ENCODE measurements around the gene RHCE.

DNA sequence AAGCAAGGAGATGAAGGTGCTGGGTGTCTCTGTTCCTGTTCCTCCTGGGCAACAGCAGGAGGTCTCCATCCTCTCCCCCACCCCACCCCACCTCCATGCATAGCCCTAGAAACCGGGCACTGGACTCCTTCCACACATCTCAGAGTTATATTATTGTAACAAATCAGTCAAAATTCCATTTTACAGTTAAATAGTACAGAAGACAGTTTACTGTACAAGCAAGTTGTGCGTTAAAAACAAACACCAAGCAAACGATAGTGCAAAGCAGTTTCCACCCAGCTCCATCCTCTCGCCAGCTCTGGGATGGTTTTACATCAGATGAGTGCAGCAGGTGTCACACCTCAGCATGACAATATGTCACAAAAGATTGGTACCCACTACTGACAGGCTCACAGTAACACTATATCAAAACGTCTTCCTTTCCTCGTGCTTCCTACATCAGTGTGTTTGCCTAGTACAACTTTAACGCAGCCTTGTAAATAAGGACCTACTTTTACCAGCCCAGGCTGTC lies 30.6 kb downstream of the RUNX3 start:
- PRO-cap = no peak

DNA sequence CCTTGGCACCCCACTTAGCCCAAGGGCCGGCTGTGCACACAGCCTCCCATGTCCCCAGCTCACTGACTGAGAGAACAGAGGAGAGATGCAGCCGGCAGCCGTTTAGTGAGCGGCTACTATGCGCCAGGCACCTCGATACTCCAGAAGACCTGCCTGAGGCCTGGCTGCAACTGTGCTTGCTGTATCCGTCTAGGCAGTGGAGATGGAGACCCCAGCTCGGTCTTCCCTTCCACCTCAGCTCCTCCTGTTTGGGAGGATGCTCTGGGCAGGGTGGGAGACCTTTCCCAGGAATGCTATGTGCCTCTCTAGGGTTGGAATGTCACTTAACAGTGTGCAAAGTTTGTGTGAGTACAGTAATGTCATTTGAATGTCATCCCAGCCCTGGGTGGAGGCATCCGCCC lies 23.6 kb downstream of the RUNX3 start:
- PRO-cap = no peak

- PRO-cap = no peak
Observed at GRCh38 chr1:24909540-24910039, 20.5 kb downstream of the RUNX3 start.

DNA sequence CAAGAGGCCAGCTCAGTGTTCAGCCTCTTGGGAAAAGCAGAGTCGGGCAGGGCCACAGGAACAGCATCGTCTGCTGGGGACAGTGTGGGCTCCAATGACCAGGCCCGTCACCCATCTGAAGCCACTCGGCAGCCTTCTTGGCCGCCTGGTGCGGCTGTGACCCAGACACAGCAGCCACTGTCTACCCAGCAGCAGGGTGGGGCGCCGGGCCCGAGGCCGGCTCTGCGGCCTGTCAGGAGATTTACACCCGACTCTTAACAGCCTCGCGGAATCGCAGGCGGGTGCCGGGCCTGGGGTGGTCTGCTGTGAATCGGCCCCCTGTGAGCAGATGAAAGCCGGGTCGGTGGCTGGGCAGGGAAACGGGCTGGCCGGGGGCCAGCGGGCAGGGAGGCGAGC lies 15.9 kb downstream of the RUNX3 start:
- PRO-cap = no peak

- PRO-cap = no peak
Observed at GRCh38 chr1:24919779-24920046, 10.4 kb downstream of the RUNX3 start.

GRCh38 chr1:24923141-24923949 lies 6.7 kb downstream of the RUNX3 start:
- PRO-cap = no peak

DNA sequence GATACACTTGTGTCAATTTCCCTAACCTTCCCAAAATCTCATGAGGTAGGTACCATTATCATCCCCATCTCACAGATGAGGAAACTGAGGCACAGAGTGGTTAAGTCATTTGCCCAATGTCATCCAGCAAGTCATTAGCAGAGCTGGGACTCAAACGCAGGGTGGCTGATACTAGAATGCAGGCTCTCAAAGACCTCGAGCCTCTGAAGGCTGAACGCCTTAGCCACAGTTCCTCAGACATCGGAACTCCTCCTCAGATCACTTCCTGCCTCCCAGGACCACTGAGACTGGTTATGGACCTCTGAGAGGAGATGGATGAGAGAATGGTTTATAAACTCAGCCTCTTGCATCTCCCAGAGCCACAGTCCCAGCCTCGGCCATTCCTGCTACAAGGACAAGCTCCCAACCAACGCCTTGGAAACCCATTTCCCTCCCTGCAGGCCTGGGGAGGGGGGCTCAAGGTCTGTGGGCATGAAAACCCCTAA lies 4.6 kb downstream of the RUNX3 start:
- PRO-cap = no peak

- PRO-cap = unidirectional peak, minus-strand start at chr1:24965006; unidirectional peak, minus-strand start at chr1:24965136; bidirectional peak, plus-strand start at chr1:24965460, minus-strand start at chr1:24965169
Observed at GRCh38 chr1:24964627-24965600, 34.8 kb upstream of the RUNX3 start.

DNA sequence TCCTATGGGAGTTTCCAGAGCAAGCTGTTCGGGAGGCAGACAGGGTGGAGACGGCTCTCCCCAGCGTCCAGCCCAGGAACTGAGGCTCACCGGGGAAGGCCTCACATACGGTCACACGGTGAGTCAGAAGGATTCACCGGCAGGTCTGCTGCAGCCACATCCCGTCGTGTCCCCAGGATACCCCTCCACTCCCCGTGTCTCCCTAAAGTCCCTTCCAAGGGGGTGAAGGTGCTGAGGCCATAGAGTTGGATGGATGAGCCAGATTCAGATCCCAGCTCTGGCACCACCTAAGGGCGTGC lies 40.4 kb upstream of the RUNX3 start:
- PRO-cap = no peak

- PRO-cap = no peak
Observed at GRCh38 chr1:25099167-25100009, 132.9 kb downstream of the SYF2 start.

- PRO-cap = no peak
Observed at GRCh38 chr1:25109607-25110055, 122.7 kb downstream of the SYF2 start.

DNA sequence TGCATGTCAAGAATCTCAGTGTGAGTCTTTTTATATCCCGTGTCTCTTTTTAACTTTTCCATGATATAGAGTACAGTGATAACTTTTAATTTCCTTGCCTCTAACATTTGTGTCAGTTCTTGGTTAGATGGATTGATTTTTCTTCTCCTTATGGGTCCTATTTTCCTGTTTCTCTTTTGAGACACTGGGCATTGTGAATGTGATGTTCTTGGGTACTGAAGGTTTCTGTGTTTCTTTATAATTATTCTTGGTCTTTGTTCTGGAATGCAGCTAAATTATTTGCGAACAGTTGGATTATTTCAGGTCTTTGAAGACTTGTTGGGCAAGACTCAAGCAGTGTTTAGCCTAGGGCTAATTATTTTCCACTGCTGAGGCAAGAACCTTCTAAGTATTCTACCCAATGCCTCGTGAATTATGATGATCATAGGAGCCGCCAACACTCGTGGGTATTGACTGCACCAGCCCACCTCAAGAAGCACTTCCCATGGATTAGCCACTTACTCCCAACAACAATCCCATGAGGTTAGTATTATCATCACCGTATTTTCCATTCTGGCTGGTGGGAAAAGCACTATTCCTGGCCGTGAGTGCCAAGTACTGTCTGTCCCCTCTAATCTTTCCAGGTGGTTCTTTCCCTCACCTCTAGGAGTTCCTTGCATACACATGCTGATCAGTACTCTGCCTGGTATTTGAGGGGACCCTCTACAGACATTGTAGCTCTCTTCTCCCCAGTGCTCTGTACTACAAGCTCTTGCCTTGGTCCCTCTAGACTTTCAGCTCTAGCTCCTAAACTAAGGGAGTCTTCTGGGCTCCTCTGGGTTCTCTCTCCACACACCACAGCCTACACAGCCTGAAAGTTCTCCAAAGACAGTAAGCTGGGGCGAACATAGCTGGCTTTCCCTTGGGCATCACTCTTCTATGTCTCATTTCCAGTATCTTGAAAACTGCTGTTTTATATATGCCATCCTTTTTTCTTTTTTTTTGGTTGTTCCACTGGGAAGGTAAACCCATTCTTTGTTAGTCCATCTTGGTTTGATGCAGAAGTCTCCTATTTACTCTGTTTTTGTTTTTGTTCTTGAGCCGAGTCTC lies 13.2 kb downstream of the SYF2 start:
- PRO-cap = no peak

DNA sequence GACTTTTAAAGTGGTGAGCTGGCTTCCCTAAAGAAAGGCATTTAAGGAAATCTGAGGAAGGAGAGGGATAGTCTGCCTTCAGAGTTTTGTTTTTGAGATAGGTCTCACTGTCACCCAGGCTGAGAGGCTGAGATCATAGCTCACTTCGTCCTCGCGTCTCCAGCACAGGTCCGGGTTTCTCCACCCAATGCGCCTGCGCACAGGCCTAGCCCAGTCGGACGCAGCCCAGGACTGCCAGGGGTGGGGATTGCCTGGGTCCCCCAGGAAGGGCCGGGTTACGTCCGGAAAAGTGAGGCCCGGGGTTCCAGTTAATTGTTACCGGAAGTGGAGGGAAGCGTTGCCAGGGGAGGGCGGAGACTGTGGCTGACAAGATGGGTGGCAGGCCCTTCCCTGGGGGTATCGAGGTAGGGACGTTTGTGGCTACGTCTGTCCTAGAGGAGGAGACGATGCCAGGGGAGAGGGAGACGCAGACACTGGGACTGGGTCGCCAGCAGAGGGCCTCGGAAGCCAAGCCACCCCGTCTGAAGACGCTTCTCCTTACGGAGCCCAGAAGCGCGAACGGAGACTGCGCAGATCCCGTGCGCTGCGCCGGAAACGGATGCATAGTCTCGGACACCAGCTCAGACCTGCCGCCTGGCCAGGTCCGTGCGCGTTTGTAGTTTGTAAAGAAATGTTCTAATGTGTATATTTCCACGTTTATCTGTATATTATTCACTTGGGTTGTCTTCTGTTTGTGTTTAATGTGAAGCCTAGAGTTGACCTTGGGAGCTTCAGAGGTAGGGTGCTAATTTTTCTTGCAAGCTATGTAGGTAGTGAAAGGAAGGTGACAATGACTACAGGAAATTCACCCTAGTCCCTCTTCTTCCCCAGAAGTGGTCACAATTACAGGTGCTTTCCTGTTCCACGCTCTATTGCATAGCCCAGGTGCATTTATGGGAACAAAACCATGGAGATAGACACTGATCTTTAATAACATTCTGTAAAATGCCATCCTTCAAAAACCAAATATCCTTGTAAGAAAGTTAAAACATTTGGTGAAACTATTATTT lies 7.4 kb downstream of the RSRP1 start:
- PRO-cap = bidirectional peak, plus-strand start at position 343 of the sequence, minus-strand start at position 189 of the sequence; bidirectional peak, plus-strand start at position 493 of the sequence, minus-strand start at position 481 of the sequence; bidirectional peak, plus-strand start at position 603 of the sequence, minus-strand start at position 560 of the sequence

GRCh38 chr1:25338744-25339427 lies 752 bp downstream of the TMEM50A start:
- PRO-cap = unidirectional peak, minus-strand start at chr1:25338804; bidirectional peak, plus-strand start at chr1:25339169, minus-strand start at chr1:25338871

GRCh38 chr1:25340329-25340740 lies 2.2 kb downstream of the TMEM50A start:
- PRO-cap = no peak

DNA sequence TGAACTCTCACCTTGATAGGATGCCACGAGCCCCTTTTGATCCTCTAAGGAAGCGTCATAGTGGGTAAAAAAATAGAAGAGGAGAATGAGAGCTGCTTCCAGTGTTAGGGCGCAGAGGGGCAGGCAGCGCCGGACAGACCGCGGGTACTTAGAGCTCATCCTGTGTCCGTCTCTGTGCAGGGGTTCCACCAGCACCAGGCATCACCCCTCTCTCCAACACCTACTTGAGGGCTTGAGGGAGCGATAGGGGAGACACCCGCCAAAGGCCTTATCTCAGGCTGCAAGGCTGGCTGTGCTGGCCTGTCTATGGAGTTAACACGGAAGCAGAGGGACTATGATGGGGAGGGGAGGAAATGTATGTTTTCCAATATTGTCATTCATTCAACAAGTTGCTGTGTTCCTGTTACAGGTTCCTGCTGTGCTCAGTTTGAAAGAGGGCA lies at the start of gene RHCE:
TSS of gene RHCE (minus strand) at position 198 of the 440 bp plus-strand sequence.
- PRO-cap = no peak

DNA sequence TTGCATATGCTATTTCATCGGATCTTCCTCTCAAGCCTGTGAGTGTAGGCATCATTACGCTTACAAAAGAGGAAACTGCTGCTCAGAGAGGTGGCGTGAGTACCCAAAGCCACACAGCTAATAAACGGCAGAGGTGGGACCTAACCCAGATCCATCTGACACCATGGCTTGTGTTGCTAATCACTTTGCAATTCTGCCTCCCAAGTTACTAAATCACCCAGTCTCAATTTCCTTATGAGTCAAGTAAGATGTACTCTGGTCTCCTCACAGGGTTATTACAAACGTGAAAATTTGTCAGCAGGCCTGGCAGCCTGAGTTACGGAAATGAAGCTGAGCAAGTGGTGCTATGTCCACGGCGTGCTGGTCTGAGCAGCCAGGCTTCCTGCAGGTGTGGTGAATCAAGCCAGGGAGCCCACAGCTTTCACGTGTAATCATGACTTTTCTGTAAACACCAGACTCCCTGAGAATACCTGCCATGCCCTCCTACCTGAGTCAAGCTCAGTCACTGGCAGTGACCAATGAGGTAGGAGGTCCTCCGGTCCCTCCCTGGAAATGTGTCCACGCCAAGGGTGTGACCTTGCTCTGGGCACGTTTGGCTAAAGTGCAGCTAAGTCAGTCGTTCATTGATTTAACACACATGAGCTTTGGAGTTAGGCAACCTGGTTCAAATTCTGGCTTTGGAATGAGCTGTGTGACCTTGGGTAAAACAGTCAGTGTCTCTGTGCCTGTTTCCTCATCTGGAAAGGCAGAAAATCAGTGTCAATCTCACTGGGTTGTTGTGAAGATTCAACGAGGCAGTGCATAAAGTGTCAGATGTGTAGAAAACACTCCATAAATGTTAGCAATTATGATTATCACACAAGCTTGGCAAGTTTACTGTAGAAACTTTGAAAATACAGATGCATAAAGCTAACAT lies 4.9 kb upstream of the RHCE start:
- PRO-cap = no peak

DNA sequence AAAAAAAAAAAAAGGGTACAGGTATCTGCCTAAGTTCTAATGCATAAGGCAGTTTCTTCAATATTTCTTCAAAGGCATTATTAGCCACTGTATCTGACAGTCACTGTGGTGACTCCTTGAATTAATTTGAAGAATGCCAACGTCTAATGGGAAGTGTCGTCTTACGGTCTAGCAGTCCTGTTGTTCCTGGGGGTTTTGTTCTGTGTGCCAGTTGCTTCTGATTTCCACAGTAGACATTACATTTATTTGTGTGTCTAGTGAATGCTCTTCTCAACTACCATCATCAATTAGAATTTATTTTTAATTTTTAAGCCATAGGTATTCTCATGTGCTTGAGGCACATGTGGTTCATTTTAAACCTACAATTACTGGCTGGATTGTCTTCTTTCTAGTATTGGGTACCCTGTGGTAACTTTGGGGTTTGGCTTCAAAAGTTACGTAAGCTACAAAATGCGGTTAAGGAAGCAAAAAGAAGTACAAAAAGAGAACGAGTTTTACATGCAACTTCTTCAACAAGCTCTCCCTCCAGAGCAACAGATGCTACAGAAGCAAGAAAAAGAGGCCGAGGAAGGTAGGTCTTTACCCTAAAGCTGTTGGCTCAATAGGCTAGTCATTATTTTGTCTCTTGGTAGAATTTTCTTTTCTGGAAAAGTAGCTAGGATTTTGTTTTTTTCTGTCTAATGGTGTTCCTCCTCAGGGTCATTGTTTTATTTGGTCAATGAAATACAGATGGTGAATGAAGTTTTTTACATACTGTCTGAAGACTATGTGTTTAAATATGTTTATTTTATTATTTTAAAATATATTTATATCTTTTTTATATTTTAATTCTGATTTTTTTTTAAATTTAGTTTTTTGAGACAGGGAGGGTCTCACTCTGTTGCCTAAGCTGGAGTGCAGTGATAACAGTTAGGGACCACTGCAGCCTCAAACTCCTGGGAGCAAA lies 25.8 kb downstream of the MACO1 start:
- PRO-cap = no peak

DNA sequence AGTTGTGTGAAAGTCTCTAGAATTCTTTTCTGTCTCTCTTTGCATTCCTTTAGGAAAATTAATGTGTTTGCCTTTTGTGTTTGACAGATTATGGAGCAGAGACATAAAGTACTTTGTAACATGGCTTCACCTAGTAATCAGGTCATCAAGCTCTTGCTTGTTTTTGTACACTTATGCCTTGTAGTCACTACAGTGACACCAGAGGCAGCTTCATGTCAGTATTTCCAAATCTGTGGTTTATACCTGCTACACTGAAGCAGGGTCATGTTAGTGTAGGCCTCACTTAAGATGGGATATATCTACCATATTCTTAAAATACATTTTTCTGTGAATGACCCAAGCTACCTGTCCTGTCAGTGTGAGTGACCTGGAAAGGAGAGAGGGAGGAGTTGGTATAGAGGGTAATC lies 45.5 kb downstream of the MACO1 start:
- PRO-cap = no peak

- PRO-cap = no peak
Observed at GRCh38 chr1:25491753-25492409, 51.5 kb upstream of the LDLRAP1 start.